SJCRH30 (cell line): ENCODE data around the gene COL17A1.

DNA sequence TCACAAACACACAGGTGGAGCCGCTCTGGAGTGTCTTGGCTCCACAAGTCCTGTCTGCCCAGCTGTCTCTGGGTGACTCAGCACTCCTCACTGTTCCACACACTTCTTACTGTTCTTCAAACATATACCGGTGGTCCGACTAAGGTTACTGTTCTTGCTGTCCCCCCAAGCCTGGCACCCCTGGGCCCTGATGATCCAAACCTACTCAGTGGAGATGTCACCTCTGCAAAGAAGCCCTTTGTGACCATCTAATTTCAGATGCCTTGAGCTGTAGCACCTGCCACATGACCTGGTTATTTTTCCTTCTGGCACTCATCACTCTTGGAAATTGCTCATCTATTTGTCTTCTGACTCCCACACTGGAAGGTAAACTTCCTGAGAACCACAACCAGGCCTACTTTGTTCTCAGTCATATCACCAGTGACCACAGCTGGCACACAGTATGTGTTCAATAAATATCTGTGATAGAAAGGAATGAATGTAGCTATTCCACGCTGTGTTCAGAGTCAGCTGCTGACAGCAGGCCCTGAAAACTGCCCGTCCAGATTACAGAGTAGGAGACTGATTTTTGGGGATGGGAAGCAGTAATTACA, 97.1 kb downstream of the SH3PXD2A start:
- RAMPAGE, long total RNA = no peak

GRCh38 chr10:103780182-103780921, 75.0 kb downstream of the SH3PXD2A start:
- RAMPAGE, long total RNA = no peak

DNA sequence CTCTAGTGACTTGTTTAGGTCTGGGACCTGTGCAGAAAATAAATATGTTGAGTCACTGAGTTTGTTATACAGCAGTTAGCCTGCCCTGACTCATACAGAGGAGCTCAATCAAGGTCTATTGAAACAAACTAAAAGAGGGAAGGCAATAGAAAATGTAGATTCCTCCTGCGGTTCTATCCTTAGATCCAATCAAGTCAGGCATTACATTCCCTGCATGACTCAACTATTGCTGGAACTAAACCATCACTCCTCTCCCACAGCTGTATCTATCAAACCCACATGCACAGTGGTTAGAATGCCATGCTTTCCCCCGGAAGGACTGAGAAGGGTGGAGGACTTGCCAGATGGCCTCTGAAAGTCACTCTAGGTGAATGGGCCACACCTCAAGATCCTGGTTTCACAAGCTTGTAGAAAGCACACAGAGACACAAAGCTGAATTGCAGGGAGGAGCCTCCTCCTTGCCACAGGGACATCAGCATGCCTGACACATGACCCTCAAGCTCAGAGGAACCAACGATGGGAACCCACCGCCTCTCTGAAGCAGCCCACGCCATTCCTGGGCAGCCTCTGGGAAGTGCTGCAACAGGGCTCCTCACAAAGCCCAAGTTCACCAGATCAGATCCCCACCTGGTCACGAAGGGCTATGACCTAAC, 73.8 kb downstream of the SH3PXD2A start:
- RAMPAGE, long total RNA = no peak

- RAMPAGE, long total RNA = no peak
Observed at GRCh38 chr10:103840309-103840879, 15.0 kb downstream of the SH3PXD2A start.

- RAMPAGE, long total RNA = no peak
Observed at GRCh38 chr10:103852798-103853352, 2.5 kb downstream of the SH3PXD2A start.

- RAMPAGE, long total RNA = no peak
Observed at GRCh38 chr10:103998786-103999374, 31.9 kb downstream of the SLK start.

DNA sequence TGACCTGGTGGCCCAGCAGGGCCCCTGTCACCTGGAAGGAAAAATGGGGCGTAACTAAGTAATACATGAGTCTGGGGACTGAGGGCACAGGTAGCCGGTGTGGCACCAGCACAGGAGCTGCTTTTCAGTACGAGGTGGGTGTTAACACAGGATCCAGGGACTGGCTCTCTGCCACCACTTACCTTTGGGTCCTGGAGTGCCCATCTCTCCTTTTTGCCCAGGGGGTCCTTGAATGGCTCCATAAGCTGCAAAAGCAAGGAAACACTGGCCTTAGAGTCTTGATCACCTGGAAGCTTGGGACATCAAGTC, 53.0 kb downstream of the COL17A1 start:
- RAMPAGE, long total RNA = no peak

- RAMPAGE, long total RNA = no peak
Observed at GRCh38 chr10:104033056-104034018, 52.3 kb downstream of the COL17A1 start.

DNA sequence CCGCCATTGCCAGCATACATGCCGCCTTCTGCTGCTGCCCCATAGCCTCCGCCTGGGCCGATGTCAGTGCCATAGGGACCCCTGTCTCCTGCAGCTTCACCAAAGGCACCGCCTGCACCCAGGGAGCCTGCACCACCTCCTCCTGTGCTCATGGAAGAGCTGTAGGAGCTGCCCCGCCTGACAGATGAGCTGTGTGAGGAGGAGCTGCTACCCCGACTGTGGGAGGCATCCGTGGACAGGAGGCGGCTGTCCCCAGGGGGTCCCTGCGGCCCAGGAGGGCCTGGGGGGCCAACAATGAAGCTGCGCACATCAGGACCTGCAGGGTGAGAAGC, 51.7 kb downstream of the COL17A1 start:
- RAMPAGE, long total RNA = no peak

DNA sequence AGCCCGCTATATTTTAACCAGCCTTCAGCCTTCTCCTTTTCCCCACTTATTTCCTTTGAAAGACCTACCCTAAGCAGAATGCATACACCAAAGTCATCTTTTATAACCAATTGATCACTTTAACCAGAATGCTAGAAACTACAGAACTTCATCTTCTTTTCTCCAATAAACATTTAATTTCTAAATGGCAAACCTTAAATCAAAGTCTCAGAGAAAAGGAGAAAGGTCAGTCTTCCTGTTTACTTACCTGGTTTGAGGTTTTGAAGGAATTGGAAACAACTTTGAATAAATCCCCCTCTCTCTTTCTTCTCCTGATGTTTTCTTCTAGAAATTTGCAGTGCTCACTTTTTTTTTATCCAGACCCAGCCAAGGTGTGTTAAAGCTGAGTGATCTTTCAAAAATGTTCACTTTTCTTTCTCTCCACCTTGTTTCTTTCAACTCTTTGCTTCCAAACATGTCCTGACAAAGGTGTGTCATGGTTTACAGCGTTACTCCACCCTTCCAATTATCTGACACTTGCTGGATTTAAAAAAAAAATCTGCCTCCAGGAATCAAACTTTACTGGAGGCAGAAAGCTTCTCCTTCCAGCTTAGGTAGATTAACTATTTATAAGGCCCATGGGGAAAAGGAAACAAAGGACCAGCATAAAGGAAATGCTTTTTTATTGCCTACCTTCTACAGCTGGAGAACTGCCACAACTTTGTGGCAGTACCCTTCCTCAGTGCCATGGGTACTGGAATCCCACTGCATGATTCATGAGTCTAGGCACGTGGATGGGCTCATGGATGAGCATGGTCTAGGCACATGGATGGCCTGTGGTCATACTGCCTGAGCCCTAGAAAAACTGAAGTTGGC, at the start of gene COL17A1:
COL17A1 (minus strand) TSS at position 405 of the 855 bp plus-strand sequence.
- RAMPAGE, long total RNA = no peak

DNA sequence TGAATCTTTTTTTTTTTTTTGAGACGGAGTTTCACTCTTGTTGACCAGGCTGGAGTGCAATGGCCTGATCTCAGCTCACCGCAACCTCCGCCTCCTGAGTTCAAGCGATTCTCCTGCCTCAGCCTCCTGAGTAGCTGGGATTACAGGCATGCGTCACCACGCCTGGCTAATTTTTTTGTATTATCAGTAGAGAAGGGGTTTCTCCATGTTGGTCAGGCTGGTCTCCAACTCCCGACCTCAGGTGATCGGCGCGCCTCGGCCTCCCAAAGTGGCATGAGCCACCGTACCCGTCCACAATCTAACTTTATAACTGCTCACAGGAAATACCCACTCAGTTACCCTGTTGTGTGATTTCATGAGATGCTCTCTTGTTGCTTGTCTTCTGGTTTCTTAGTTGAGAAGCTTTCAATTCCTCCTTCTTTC, 1.3 kb upstream of the GSTO2 start:
- RAMPAGE, long total RNA = no peak

DNA sequence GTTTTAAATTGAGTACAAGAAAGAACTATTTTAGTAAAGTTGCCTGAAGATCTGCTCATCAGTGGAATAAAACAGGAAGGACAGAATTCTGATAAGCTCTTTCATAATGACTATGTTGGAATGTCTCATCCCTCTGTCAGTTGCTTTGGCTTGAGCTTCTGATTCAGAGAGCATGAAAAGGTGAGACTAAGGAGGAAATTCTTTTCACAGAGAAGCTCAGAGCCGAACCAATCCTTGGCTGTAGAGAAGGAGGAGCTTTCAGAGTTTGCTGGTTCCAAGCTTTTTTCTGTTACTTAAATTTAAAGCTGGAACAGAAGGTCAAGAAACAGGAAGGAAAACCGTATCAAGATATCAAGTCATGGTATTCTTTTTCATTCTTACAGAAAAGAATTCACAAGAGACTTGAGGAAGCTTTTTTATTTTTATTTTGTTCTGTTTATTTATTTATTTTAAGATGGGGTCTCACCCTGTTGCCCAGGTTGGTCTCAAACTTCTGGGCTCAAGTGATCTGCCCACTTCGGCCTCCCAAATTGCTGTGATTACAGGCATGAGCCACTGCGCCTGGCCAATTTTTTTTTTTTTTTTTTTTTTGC, 24.1 kb downstream of the GSTO2 start:
- RAMPAGE, long total RNA = no peak

- RAMPAGE, long total RNA = no peak
Observed at GRCh38 chr10:104308705-104309376, 29.4 kb downstream of the ITPRIP start.

GRCh38 chr10:104334781-104335306, 3.4 kb downstream of the ITPRIP start:
- RAMPAGE, long total RNA = no peak

DNA sequence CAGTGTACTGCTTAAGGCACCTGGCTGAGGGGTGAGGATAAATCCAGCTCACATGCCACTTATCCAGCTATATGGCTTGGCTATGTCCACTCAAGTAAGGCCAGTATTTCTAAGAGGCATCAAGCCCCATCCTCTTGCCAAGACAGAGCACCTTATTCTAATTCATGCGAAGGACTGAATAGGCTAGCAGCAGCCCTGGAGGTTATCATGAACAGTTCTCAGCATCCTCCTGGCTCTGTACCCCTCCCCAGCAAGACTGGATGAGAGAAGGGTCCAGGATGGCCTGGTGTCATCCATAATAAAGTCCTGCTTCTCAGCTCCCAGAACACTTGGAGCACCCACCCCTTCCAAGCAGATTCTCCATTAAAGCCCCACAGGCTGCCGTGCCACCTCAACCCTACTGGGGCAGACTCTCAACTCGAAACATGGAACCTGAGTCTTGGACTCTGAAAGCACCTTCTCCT, 2.2 kb downstream of the ITPRIP start:
- RAMPAGE, long total RNA = no peak

- RAMPAGE, long total RNA = no peak
Observed at GRCh38 chr10:104445450-104445918, 91.9 kb downstream of the CFAP58 start.

- RAMPAGE, long total RNA = no peak
Observed at GRCh38 chr10:104639304-104639928, 1.7 kb upstream of the SORCS3 start.

DNA sequence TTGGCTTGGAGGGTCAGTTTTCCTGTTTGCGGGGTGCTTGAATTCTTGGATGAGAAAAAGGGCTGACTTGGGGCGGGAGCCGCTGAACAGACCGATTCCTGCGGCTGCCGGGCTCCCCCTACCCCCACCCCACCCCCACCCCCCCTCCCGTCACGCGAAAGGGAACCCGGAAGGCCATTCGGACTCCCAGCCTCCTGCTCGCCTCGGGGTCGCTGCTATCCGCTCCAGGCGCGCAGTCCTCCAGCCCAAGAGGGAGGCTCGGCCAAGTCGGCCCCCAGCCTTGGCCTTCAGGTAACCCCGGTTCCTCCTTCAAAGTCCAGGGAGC, 1.1 kb downstream of the SORCS3 start:
- RAMPAGE, long total RNA = no peak

GRCh38 chr10:107545052-107545371, 380.5 kb upstream of the SORCS1 start:
- RAMPAGE, long total RNA = no peak

- RAMPAGE, long total RNA = no peak
Observed at GRCh38 chr10:107553400-107553965, 389.0 kb upstream of the SORCS1 start.